Peritoneum (tissue), 1 donor: ENCODE results near the genes CAP1 and TMCO2.

- PRO-cap: no peak
These were observed 1.6 kb downstream of the POU3F1 start for GRCh38 chr1:38044583-38045756.

GRCh38 chr1:38475242-38475838 is 384.2 kb downstream of the RRAGC start:
- PRO-cap: no peak

DNA sequence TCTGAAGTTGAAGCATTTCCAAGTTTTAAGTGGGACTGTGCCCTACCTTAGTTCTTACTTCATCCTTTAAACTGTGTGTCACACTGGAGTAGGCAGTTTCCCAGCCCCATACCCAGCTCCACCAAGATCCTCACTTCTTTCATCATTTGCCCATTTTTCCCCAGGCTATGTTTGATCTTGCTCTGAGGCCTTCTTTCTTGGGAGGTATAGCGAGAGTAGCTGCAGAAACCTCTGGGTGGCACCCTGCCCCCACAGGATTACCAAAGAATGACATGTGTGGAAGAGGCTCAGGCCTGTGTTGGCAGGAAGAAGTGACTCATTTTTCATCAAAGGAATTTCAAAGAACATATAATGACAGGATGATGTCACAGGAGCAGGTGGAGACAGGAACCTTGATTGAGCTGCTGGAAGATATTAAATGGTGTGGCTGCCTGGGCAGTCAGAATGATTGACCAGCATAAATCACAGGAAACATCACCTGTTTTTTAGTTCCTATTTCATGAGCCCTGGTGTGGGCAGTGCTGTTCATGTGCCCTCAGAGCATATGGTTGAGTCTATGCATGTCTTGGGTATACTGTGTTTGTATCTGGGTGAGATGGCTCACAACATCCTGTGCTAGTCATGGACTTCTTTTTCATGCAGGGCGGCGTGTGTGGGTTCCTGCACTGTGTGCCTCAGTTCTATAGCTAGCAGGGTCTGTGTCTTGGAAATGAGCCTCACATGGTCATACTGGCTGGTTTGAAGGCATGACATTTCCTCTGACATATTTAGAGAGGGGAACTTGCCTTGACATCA is 20.7 kb upstream of the MACF1 start:
- PRO-cap: no peak

DNA sequence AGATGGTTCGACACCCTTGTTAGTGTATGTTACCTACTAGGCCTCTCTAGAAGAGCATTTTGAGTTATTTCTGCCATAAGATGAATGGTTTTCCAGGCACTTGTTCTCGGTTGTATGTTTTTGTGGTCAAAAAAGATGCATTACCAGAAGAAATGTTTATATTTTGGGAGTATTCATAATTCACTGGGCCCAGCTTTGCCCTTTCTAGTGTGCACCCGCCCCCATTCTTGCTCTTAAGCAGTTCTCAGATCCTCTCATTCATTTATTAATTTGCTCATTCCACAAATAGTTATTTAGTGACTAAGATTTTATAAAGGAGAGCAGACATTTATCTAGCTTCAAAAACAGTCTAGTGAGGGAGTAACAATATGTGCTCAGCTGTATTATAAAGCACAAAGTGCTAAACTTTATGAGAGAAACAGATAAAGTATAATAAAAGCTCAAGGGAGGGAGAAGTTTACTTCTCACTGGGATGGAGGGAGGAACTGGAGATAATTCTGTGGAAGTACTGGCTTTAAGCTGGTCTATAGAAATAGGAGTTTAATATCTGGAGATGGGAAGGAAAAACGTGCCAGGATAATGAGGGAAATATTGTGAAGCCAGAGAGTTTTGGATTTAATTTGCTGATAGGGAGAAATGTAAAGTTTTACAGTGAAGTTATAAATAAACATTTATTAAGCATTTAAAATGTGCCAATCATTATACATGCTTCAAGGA is 9.2 kb upstream of the MACF1 start:
- PRO-cap: no peak

- PRO-cap: no peak
These were observed 16.2 kb downstream of the MACF1 start for GRCh38 chr1:39220739-39221035.

GRCh38 chr1:39266145-39266753 is 61.8 kb downstream of the MACF1 start:
- PRO-cap: no peak

- PRO-cap: no peak
These were observed 77.6 kb downstream of the MACF1 start for GRCh38 chr1:39281972-39282629.

- PRO-cap: no peak
These were observed 78.7 kb downstream of the MACF1 start for GRCh38 chr1:39282934-39283865.

GRCh38 chr1:39296356-39296660 is 91.8 kb downstream of the MACF1 start:
- PRO-cap: no peak

DNA sequence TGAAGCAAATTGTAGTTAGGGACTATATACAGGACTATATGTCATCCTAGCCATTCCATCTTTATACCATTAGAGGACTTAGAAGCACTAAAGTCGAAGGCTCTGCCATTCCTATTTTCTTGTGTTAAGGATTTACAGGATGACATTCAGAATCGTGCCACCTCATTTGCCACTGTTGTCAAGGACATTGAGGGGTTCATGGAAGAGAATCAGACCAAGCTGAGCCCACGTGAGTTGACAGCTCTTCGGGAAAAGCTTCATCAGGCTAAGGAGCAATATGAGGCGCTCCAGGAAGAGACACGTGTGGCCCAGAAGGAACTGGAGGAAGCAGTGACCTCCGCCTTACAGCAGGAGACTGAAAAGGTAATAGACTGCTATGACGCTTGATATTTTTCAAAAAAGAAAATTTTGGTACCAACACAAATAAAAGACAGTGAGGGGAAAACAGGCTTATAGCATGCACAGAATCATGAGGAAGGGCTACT is 140.7 kb upstream of the BMP8A start:
- PRO-cap: no peak

DNA sequence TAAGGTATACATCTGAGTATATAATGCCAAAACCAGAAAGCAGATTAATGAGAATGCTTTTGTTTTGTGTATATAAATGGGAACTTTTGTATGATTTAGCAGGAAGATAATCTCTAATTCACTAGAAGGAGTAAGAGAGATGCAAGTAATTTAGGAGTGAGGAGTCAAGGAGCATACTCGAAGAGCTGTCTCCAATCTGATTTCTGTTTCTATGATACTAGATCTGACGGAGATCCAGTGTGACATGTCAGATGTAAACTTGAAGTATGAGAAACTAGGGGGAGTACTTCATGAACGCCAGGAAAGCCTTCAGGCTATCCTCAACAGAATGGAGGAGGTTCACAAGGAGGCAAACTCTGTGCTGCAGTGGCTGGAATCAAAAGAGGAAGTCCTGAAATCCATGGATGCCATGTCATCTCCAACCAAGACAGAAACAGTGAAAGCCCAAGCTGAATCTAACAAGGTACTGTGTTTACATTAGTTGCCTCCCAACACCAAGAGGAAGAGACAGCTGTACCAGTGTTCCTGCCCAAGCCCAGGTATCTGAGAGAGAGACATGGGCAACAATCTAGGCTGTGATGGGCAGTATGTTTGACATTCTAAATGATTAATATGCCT is 112.3 kb upstream of the BMP8A start:
- PRO-cap: no peak

DNA sequence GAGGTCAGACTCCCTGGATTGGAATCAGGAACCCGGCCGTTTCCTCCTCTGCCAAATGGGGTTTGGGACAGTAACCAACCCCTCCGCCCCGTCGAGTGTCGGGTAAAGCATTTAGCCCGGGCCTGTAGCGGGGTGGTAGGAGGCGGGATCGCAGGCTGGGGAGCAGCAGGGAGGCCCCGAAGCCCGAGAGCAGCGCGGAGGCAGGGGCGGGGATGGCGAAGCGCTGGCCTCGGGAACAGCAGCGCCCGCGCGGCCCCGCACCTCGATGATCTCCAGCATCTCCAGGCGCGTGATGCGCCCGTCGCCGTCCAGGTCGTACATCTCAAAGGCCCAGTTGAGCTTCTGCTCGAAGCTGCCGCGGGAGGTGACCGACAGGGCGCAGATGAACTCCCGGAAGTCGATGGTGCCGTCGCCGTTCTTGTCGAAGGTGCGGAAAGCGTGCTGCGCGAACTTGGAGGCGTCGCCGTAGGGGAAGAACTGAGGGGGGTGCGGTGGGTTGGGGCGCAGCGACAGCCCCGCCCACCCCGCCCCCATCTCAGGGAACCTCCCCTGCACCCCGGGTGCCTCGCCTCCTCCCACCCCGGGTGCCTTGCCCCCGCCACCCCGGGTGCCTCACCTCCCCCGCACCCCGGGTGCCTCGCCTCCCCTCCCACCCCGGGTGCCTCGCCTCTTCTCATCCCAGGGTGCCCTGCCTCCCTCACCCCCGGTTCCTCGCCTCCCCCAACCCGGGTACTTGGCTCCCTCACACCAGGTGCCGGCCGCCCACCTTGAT is 7.4 kb downstream of the HPCAL4 start:
- PRO-cap: no peak

DNA sequence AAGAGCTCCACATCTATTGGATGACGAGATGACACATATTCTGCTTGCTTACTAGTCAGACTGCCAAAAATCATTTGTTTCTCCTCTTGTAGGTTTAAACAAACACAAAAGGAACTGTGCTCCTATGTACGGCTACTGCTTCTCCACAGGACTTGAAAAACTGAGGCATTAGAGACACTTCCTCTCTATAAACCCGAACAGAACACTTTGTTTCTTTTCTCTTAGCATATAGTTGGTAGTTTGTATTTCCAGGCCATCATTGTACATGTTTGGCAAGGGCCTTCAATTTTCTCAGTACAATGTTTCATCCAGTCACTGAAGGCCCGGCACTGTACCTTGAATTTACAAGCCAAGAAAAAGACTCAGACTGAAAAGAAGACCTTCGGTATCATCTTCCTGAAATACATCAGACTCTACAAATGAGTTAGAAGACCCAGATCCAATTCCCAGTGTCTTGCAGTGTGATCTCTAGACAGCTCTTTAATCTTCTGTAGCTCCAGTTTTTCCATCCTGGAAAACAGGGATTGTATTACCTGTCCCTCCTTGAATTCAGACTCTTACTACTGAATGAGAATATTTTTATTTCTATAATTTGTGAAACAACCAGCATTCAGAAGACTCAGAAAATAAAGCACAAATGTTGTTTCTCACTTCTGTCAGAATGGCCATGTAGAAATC is 5.8 kb downstream of the TRIT1 start:
- PRO-cap: no peak

- PRO-cap: no peak
These were observed 4.8 kb downstream of the MYCL start for GRCh38 chr1:39896550-39897595.

- PRO-cap: no peak
These were observed 20.7 kb upstream of the MFSD2A start for GRCh38 chr1:39934022-39934936.

DNA sequence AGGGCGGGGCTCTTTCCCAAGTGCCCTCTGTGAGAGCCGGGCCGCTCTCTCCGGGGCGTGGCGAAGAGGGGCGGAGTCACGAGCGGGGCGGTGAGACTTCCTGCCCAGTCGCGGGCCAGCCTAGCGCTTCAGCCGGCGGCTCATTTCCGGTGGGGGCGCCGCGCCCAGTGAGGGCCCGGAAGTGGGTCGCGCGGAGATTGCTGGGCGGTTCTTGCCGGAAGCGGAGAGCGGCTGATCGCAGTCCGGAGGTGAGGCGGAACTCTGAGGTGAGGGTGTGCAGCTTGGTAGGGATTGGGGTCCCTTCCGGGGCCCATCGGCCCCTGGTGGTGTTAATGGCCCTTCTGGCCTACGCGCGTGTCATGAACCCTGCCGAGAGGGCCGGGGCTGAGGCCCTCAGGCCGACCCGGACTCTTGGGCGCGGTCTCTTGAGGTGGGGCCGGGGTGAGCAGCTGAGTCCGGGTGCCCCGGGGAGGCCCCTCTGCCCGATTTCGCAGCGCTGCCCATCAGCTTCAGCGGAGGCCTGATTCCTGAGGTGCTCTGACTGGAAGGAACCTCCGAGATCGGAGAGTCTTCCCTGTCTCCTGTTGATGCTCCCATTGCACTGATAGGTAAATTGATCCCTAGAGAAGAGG is at the start of gene CAP1:
CAP1 (plus strand) TSS at position 194 of the 632 bp plus-strand sequence.
- PRO-cap: bidirectional peak, plus-strand start at position 240 of the sequence, minus-strand start outside the sequence

GRCh38 chr1:40056957-40058042 is 16.8 kb downstream of the CAP1 start:
- PRO-cap: no peak

DNA sequence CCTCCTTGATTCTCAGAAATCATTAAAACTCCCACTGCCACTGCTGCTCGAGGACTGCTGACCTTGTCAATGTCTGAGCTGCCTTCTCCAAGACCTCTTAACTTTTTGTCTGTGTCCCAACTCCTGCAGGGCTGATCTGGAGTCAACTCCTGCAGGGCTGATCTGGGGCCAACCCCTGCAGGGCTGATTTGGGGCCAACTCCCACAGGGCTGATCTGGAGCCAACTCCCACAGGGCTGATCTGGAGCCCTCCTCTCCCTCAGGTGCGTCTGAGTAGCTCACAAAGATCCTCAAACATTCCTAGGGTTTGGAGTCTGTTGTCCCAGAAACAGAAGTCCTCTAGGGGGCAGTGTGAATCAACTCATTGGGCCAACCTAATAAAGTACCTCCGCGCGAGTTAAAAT is 17.3 kb upstream of the RLF start:
- PRO-cap: no peak

- PRO-cap: no peak
These were observed 37.3 kb upstream of the TMCO2 start for GRCh38 chr1:40210160-40211149.

DNA sequence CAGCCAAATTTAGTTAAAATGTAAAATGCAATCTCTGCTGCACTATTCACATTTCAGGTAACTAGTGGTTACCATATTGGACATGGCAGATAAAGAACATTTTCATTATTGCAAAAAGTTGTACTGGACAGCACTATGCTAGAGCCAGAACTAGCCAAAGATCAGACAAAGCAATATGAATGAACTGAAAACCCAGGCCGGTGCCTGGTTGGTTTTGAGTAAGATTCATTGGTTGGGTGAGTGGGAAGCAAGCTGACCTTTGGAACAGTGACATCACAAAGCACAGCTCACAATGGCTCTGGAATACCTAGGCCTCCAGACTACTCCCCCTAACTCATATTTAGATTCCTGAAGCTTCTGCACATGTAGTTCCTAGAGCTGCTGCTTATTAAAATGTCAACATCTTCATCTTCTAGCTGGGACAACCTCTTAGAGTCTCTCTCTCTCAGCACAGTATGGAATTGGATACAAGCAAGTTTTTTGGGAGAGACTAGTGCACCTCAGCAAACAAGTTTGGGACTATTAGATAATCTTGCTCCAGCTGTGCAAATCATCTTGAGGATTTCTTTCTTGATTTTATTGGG is at the start of gene TMCO2:
TMCO2 (plus strand) TSS at position 337 of the 584 bp plus-strand sequence.
- PRO-cap: no peak